Ureter (tissue), 1 donor: Measurements from ENCODE around the genes FRMD3 and ISCA1.

- PRO-cap = unidirectional peak, minus-strand start at chr9:83538709
These were observed at the start of gene FRMD3 for GRCh38 chr9:83537941-83539097. FRMD3 (minus strand) TSS chr9:83538401.

GRCh38 chr9:83657190-83657975 is 34.4 kb downstream of the IDNK start:
- PRO-cap = no peak

DNA sequence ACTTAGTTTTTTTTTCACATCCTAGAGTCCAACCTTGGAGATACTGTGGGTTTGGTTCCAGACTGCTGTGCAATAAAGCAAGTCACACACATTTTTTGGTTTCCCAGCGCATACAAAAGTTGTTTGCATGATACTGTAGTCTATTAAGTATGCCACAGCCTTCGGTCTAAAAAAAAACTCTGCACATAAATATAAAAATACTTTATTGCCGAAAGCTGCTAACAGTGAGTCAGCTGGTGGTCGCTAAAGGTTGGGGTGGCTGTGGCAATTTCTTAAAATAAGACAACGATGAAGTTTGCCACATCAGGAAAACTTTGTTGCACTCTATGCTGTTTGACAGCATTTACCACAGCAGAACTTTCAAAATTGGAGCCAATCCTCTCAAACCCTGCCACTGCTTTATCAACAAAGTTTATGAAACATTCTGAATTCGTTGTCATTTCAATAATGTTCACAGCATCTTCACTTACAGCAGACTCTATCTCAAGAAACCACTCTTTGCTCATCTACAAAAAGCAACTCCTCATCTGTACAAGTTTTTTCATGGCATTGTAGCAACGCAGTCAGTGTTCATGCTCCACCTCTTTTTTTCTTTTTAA is 37.3 kb downstream of the UBQLN1 start:
- PRO-cap = no peak

GRCh38 chr9:83971312-83972504 is 8.3 kb downstream of the HNRNPK start:
- PRO-cap = no peak

GRCh38 chr9:83973169-83973864 is 6.7 kb downstream of the HNRNPK start:
- PRO-cap = no peak

- PRO-cap = no peak
These were observed 1.2 kb downstream of the HNRNPK start for GRCh38 chr9:83978790-83979293.

GRCh38 chr9:84166901-84167378 is 173.6 kb downstream of the SLC28A3 start:
- PRO-cap = no peak

GRCh38 chr9:85740678-85741396 is 917 bp downstream of the AGTPBP1 start:
- PRO-cap = no peak

DNA sequence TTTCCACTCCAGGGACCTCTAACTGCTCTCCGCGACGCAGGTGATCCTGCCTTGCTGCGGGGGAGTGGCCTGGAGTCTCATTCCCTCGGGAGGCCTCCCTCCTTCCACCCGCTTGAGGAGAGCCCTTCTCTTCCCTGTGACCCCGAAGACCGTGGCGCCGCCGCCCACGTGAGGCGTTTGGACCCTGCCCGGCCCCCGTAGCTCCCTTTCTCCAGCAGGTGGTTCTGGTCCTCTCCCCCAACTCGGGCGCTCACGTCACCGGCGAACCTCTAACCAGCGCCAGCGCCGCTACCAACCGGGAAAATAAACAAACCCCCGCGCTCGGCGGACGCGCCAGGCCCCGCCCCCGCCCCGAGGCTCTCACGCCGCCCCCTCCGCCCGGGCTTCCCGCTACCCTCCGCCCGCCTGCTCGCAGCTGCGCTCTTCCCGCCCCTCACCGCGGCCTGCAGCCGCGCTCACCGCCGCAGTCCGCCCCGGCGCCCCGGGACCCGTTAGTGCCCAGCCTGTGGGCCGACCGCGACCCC is 63.2 kb upstream of the AGTPBP1 start:
- PRO-cap = bidirectional peak, plus-strand start at position 451 of the sequence, minus-strand start at position 207 of the sequence

- PRO-cap = no peak
These were observed 1.0 kb downstream of the NAA35 start for GRCh38 chr9:85941995-85942309.

DNA sequence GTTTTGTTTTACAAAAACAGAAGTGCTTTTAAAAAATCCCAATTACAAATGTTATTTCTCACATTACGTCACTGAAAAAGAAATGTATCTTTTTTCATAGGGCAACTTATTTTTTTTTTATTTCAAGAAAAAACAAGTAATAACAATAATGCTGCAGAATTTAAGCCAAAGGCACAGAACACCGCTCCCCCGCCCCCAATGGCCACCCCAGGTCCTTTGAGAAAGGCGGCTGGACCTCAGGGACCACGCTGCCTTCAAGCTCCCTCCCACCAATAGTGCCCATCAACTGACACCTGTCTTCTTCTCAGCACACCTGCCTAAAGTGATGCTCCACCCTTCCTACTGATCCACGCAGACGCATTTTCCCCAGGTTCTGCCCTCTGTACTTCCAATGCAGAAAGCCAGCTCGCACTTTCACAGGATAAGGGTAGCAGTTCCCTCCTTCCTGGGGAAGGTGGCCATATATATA is 2.0 kb downstream of the GOLM1 start:
- PRO-cap = no peak

DNA sequence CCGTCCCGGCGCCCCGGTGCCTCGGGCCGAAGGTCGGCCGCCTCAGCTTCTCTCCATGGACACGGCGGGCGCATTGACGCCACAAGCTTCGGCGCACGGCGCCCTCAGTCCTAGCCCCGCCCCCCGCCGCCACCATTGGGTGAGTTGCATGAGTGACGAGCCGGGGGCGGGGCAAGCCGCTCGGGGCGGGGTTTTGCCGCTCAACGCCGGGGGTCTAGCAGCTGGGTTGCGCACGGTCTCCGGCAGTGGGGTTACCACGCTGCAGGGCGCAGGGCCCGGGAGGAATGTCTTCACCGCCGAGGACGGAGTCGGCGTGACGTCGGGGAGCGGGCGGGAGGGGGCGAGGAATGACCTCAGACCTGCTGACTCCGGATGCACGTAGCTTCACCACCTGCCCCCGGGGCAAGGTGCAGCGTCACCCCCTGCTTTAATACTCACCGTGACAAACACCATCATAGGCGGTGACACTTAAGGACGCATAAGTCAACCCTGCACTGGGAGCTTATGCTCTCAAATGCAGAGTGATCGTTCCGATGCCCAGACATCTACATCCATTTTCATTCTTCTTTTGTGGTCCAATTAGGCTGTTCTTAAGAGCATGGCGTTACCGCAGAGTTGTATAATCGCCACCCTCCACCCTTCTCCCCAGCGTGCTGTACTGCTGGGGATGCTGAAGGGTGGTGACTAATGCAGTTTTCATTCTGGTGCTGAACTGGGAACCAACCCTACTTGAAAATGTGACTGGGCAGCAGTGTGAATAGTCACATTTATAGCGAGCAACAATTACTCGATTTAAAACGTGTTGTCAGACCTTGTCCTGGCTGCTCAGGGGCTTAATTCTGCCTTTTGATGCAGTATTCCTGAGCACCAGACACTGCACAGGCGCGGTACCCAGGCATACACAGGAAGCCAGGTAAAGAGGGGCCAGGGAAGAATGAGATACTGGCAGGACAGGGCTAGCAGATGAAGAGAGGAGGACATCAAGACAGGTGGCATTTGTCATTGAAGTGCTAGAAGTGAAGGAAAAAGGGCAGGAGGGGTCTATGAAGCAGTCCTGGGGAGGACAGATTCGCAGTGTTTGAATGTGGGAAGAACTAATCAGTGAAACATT is at the start of gene ISCA1:
TSS of gene ISCA1 (minus strand) at position 75 of the 1,111 bp plus-strand sequence.
- PRO-cap = bidirectional peak, plus-strand start at position 199 of the sequence, minus-strand start at position 75 of the sequence

DNA sequence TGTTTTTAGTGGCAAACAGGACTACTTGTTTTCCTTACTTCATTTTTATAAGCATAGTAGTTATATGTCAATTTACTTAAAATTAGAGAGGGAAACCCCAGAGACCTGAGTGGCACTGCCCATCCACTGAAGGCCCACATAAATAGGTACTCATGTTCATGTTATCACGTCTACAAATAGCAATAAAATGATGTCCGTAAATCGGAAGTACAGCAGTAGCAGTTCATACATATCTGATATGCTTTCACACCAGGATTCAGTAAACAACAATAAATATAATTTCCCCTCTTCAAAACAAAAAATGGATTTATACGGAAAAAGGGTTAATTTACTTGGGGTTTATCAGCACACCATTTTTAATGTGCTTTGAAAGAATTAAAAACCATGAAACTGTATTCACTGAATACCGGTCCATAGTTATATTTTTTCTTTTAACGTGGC is 5.7 kb upstream of the ISCA1 start:
- PRO-cap = no peak

DNA sequence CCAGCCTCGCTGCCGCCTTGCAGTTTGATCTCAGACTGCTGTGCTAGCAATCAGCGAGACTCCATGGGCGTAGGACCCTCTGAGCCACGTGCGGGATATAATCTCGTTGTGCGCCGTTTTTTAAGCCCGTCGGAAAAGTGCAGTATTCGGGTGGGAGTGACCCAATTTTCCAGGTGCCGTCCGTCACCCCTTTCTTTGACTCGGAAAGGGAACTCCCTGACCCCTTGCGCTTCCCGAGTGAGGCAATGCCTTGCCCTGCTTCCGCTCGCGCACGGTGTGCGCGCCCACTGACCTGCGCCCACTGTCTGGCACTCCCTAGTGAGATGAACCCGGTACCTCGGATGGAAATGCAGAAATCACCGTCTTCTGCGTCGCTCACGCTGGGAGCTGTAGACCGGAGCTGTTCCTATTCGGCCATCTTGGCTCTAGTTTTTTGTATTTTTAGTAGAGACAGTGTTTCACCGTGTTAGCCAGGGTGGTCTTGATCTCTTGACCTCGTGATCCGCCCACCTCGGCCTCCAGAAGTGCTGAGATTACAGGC is 257.5 kb upstream of the TUT7 start:
- PRO-cap = no peak

DNA sequence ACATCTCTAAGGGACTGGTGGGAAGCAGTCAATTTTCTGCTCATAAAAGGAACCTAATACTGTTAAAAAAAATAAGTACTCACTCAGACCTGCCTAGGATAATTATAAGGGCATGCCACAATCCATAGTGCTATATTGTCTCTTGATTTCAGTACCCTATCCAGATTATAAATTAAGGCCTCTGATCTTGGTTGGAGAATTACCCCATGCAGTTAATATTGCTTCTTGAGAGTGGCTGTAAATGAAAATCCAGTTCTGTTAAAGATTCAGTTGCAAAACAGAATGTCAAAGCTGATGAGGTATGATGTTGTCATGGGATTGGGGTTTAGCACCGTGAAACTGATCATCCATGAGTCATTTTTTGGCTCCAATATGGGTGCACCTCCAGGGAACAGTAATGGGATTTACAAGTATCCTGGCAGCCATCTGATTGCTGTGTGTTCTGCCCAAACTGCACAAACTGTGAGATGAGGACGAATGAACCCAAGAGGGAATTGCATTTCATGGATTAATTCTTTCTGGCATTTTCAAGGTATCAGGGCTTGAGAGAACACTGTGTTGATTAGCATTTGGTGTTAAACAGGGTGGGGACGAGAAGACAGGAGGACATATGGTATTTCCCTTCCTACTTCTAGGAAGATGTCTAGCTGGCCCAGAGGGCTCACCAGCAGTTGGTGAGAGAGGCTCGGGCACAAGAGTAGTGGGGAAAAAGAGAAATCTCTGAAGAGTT is 214.8 kb downstream of the GAS1 start:
- PRO-cap = no peak

DNA sequence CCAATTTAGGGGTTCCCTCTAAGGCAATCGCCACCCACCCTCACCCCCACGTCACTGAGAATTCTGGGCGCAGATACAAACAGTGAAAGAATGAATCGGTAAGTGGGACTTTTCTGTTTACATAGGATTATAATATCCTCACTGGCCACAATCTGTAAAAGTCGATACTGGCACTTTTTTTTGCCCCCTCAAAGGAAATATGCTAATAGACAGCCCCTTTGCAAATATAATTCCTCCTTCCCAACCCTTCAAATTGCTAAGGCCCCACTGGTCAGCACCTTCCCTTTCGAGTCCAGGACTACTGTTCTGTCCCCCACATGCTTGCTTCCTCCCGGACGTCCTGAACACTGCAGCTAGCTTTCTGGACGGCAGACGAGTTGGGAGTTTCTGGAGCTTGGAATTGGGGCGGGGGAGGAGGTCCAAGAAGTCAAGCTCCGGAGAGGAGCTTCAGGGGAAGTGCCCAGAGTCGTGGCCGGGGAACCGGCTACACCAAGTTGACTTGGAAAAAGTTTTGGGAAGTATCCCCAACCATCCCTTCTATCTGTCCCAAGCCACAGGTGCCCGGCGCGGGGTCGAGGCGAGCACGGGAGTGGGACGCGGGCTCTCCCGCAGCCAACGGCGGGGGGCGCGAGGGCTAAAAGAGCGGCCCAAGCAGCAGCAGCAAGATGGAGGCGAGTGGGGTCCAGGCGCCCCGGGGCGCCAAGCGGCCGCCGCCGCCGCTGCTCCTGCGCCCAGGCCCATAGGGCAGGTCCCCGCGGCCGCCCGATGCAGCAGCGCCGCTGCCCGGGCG is 2.0 kb downstream of the GAS1 start:
- PRO-cap = no peak

GRCh38 chr9:87147897-87148376 is 200.6 kb upstream of the GAS1 start:
- PRO-cap = no peak

- PRO-cap = no peak
These were observed 101.6 kb upstream of the DAPK1 start for GRCh38 chr9:87396039-87396573.

DNA sequence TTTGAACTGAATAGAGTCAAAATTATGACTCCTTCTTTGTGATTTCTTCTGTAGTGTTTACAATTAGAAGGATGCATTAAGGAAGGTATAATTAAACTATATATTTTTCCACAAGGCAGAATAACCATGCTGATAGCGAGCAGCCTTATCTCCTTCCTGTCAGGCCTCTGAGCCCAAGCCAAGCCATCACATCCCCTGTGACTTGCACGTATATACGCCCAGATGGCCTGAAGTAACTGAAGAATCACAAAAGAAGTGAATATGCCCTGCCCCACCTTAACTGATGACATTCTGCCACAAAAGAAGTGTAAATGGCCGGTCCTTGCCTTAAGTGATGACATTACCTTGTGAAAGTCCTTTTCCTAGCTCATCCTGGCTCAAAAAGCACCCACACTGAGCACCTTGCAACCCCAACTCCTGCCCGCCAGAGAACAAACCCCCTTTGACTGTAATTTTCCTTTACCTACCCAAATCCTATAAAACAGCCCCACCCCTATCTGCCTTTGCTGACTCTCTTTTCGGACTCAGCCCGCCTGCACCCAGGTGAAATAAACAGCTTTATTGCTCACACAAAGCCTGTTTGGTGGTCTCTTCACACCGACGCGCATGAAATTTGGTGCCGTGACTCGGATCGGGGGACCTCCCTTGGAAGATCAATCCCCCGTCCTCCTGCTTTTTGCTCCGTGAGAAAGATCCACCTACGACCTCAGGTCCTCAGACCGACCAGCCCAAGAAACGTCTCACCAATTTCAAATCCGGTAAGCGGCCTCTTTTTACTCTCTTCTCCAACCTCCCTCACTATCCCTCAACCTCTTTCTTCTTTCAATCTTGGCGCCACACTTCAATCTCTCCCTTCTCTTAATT is 86.9 kb upstream of the DAPK1 start:
- PRO-cap = no peak

- PRO-cap = no peak
These were observed 83.8 kb downstream of the DAPK1 start for GRCh38 chr9:87581376-87581882.